Ovary (tissue), 7 donors: ENCODE results near the genes DNAJA2 and LONP2.

GRCh38 chr16:46895479-46896391 is 11.6 kb downstream of the GPT2 start:
- PRO-cap, 7 experiments = no peak in any of the 7 experiments
- RAMPAGE, long total RNA, 2 experiments = no peak in any of the 2 experiments

DNA sequence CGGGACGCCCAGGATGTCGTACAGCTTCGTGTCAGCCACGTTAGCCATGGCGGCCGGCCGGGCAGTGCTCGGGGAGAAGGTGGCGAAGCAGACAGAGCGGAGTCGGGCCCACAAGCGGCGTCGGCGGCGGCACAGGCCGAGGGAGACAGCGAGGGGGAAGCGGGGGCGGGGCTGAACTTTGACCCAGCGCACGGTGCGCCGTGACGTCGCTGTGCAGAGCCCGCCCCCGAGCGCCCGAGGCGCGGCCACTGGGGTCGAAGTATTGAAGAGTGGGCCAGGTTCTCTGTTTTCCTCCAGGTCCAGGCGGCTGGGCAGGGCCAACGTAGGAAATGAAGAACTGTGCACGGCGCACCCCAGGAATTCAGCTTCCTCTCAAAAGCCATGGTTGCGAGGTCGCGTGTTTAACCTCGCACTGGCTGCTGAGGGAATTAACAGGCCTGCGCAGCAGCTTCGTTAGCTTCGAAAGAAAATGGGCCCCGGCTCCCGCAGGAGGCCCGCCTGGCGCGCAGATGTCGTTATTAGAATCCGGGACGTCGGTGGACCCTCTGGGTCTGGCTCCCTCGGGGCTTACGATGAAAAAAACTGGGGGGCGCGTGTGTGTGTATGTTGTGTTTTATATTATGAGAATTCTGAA is at the start of gene DNAJA2:
Gene DNAJA2 (minus strand): TSS at position 150 of the 634 bp plus-strand sequence.
- PRO-cap, 7 experiments = peak in 7 of 7 experiments; most common plus-strand start position 296 of the sequence (in 4); most common minus-strand start position 147 of the sequence (in 6)
- RAMPAGE, long total RNA, 2 experiments = start-site peak on the minus strand in 2 of 2 experiments, centred at positions 139 to 140 of the sequence, 1,228 to 2,235 reads per replicate

GRCh38 chr16:46976452-46977011 is 3.1 kb upstream of the DNAJA2 start:
- PRO-cap, 7 experiments = no peak in any of the 7 experiments
- RAMPAGE, long total RNA, 2 experiments = no peak in any of the 2 experiments

GRCh38 chr16:47058585-47058987 is 85.1 kb upstream of the DNAJA2 start:
- PRO-cap, 7 experiments = no peak in any of the 7 experiments
- RAMPAGE, long total RNA, 2 experiments = no peak in any of the 2 experiments

DNA sequence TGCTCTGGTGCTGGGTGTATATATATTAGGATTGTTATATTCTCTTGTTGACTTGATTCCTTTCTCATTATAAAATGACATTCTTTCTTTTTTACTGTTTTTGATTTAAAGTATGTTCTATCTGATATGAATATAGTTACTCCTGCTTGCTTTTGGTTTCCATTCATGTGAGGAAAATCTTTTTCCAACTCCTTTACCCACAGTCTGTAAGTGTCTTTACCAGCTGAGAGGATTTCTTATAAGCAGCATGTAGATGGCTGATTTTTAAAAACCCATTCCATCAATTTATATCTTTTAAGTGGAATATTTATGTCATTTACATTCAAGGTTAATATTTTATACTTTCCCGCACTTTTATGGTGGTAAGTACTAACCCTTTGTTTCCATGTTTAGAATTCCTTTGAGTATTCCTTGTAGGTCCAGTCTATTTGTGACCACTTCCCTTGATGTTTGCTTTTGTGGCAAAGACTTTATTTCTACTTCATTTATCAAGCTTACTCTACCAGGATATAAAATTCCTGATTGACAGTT is 153.4 kb upstream of the NETO2 start:
- PRO-cap, 7 experiments = no peak in any of the 7 experiments
- RAMPAGE, long total RNA, 2 experiments = no peak in any of the 2 experiments

- PRO-cap, 7 experiments = no peak in any of the 7 experiments
- RAMPAGE, long total RNA, 2 experiments = no peak in any of the 2 experiments
Measured at GRCh38 chr16:47359504-47359997, 101.3 kb downstream of the ITFG1 start.

DNA sequence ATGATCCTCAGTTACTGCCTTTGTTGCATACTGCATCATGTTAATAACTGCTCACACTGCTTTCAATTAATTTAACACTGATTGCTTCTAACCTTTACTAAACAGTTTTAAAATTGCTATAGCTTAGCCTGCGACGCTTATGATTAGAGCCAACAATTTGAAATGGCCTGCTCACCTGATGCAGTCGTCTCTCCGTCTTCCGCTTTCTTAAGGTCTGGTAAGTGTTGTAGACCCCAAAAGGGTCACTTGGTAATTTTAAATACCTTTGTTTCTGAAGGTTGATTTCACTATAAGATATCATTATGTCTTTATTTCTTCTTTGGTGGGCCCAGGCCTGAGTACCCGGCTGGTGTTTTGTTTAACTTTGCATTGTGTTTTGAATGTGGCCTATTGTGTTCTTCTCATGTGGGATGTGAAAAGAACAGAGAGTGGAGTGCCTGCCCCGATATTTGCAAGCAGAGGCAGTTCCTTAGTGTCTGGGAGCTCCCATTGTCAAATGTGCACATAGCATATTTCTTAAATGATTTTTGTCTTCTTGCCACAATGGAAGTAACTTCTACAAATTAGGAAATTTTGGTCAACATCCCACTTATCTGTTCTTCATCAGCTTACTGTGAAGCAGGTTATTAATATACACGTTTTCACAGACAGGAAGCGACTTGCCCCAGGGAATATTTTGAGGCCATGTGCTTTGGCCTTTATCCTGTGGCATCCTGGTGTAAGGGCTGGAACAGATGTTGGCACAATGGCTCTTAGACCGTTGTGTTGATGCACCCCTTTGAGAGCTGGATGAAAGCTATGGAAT is 2.8 kb downstream of the PHKB start:
- PRO-cap, 7 experiments = no peak in any of the 7 experiments
- RAMPAGE, long total RNA, 2 experiments = no peak in any of the 2 experiments

DNA sequence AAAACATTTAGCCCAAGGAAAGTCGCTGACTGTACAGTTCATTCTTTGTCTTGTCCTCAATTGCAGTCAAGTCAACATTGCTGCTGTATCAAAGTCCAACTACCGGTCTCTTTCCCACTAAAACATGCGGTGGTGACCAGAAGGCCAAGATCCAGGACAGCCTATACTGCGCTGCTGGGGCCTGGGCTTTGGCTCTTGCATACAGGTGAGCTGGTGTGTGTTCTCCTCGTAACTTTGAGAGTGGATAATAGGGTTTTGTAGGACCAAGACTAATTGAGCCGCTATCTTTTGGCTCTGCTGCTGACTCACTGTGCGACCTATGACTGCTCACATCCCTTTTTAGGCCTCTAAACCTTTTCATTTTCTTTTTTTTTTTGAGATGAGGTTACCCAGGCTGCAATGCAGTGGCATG is 38.6 kb downstream of the PHKB start:
- PRO-cap, 7 experiments = no peak in any of the 7 experiments
- RAMPAGE, long total RNA, 2 experiments = no peak in any of the 2 experiments

DNA sequence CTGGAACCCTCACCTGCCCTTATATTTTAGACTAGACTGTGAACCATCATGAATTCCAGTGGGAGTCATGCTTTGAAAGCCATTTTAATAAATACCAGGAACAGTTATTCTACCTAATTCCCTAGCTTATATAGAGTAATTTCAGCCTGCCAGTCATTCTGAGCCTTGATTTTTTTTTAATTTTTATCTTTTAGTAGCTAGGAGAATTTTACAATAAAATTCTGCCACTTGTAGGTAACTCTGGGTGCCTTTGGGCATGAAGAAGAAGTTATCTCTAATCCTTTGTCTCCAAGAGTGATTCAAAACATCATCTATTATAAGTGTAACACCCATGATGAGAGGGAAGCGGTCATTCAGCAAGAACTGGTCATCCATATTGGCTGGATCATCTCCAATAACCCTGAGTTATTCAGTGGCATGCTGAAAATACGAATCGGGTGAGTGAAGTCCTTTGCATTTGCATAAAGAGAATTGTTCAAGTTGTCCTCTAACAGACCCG is 207.9 kb downstream of the PHKB start:
- PRO-cap, 7 experiments = no peak in any of the 7 experiments
- RAMPAGE, long total RNA, 2 experiments = start-site peak on the plus strand in 1 of 2 experiments, centred at position 366 of the sequence, 26 reads per replicate

DNA sequence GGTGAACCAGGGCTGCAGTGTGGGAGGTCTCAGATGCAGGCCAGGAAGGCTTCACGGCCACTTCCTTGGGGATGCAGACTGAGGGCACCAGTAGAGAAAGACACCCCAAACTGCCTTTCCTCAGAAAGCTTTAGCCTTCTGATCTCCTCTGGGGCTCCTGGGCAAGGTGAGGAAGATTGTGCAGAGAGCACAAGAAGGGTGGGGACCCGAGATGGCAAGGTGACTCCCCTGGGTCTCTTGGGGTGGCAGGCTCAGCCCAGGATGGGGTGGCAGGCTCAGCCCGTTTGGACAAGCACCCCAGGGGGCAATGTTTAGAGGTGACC is 39.3 kb downstream of the ABCC12 start:
- PRO-cap, 7 experiments = no peak in any of the 7 experiments
- RAMPAGE, long total RNA, 2 experiments = no peak in any of the 2 experiments

GRCh38 chr16:48244112-48245166 is at the start of gene LONP2:
Gene LONP2, plus strand, starts transcription at chr16:48244300.
- PRO-cap, 7 experiments = peak in 7 of 7 experiments; most common plus-strand start chr16:48244300 (in 6); most common minus-strand start chr16:48244192 (in 3)
- RAMPAGE, long total RNA, 2 experiments = start-site peak on the plus strand in 2 of 2 experiments, at chr16:48244296-48244364 at its widest, 316 to 685 reads per replicate

GRCh38 chr16:48245637-48246002 is 1.5 kb downstream of the LONP2 start:
- PRO-cap, 7 experiments = no peak in any of the 7 experiments
- RAMPAGE, long total RNA, 2 experiments = no peak in any of the 2 experiments

DNA sequence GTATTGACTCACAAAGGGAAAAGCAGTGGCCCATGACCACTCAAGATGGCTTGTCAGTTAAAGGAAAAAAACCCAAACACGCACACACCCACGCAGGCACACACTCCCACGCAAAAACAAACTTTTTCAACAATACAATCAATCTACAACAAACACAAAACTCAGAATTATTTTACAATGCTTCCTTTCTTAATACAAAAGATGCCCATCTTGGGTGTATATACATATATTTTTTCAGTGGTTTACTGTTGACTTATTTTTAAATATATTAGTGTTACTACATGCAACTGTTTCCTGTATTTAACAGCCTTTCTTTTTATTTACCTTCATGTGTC is 24.1 kb downstream of the SIAH1 start:
- PRO-cap, 7 experiments = no peak in any of the 7 experiments
- RAMPAGE, long total RNA, 2 experiments = no peak in any of the 2 experiments

DNA sequence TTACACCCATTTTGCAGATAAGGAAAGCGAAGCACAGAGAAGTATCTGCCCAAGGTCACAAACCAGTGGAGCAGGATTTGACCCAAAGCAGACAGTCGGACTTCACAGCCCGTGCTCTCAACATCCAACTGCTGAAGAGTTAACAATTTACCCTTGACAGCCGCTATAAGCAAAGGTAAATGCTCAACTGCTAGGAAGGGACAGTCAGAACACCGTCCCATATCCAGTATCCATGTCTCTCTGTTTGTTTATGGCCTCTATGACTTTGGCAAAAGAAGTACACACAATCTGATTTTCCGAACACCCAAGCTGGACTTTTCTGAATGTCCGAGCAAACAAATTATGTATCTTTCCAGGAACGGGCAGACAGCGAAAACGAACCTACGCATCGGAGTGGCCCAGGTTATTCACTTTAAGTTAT is 1.2 kb downstream of the SIAH1 start:
- PRO-cap, 7 experiments = peak in 3 of 7 experiments; most common plus-strand start position 65 of the sequence (in 2)
- RAMPAGE, long total RNA, 2 experiments = no peak in any of the 2 experiments

GRCh38 chr16:48409768-48410807 is 24.9 kb upstream of the SIAH1 start:
- PRO-cap, 7 experiments = no peak in any of the 7 experiments
- RAMPAGE, long total RNA, 2 experiments = no peak in any of the 2 experiments

- PRO-cap, 7 experiments = peak in 2 of 7 experiments; most common plus-strand start chr16:48444836 (in 2)
- RAMPAGE, long total RNA, 2 experiments = no peak in any of the 2 experiments
Measured at GRCh38 chr16:48444581-48444934, 59.3 kb upstream of the SIAH1 start.

DNA sequence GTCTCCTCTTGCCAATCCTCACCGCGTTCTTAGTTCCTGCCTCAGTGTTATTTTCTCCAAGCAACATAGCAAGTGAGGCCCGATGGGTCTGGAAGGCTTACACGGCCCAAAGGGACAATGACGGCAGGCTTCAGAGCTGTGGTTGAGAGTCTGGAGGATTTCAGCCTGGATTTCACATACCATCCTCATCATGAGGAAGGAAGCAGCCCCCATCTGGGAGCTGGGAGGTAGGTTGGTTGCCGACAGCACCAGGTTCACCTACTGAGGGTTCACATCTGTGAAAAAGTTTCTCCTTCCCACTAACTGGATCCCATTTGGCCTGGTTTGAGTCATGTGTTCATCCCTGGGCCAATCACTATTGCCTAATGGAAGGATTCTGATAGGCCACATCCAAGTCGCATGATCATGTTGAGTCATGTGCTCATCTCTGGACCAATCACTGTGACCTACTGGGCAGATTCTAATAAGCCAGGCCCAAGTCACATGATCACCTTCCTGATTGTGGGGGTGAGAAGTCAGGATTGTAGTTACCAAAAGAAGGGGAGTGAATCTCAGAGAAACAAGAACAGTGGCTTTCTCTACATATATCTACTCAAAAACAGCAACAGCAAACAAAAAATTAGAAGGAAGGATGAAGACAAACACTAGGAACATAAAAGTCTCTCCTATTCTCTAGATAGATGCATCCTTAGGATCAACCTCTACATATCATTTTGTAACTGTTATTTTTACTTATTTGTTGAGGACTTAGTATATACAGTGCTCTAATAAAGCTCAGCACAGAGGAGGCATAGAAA is 108.0 kb downstream of the N4BP1 start:
- PRO-cap, 7 experiments = peak in 1 of 7 experiments; most common plus-strand start position 533 of the sequence (in 1)
- RAMPAGE, long total RNA, 2 experiments = no peak in any of the 2 experiments

GRCh38 chr16:48526512-48526764 is 83.5 kb downstream of the N4BP1 start:
- PRO-cap, 7 experiments = no peak in any of the 7 experiments
- RAMPAGE, long total RNA, 2 experiments = no peak in any of the 2 experiments

DNA sequence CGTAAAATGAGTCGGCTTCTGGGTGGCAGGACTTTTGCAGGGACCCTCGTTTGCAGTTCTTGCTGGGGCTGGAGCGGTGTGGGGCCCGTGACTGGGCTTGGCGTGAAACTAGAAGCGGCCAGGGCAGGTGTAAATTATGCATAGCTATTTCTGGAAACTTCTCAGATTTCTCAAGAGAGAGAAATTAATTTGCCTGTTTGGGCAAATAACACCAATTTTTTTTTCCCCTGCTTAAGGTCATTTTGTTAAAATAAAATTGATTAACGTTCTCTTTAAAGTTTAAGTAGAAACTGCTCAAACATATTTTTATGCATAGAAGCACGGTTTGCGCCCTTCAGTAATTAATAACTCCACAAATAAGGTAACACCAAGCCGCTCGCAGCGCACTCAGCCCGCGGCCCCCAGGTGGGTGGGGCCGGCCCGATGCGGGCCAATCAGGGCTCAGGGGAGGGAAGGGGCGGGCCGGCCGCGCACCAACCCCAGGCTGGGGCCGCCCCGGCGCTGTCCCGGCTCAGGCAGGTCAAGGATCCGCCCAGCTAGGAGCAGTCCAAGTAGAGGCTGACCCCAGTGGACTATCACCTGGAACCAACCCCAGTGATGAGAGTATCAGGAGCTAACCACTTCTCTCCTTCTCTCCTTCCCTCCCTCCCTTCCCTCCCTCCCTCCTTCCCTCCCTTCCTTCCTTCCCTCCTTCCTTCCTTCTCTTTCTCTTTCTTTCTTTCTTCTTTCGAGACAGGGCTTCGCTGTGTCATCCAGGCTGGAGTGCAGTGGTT is 110.7 kb downstream of the C16orf78 start:
- PRO-cap, 7 experiments = peak in 7 of 7 experiments; most common plus-strand start position 504 of the sequence (in 5); most common minus-strand start position 357 of the sequence (in 2)
- RAMPAGE, long total RNA, 2 experiments = no peak in any of the 2 experiments

- PRO-cap, 7 experiments = peak in 1 of 7 experiments; most common plus-strand start chr16:49492420 (in 1); most common minus-strand start chr16:49492370 (in 1)
- RAMPAGE, long total RNA, 2 experiments = no peak in any of the 2 experiments
Measured at GRCh38 chr16:49492206-49492630, 118.6 kb downstream of the C16orf78 start.